ENCODE results near the gene ZMYM5.

GRCh38 chr13:18297368-18297800 is 884.2 kb downstream of the TUBA3C start:
- PRO-cap, 2 experiments: no peak in any of the 2 experiments

DNA sequence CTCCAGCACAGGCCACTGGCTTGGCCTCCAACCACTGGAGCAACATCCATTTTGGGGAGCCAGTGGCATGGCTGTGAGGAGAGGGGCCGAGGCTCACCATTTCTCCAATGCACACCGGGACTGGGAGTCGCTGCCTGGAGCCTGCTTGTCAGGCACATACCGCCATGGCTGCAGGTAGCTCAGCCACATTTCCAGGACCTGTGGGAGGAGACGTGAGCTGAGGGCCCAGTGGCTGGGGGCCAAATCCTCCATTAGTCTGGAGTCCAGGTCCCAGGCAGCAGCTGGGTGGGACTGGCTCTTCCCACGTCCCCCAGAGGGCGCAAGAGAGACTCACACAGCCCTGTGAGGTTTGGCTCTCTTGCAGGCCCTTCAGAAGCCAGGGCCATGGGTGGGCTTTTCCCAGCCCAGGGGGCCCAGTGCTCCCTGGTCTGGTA is 27.6 kb downstream of the TUBA3C start:
- PRO-cap, 2 experiments: no peak in any of the 2 experiments

GRCh38 chr13:19239423-19239828 is 57.8 kb upstream of the TUBA3C start:
- PRO-cap, 2 experiments: no peak in any of the 2 experiments

DNA sequence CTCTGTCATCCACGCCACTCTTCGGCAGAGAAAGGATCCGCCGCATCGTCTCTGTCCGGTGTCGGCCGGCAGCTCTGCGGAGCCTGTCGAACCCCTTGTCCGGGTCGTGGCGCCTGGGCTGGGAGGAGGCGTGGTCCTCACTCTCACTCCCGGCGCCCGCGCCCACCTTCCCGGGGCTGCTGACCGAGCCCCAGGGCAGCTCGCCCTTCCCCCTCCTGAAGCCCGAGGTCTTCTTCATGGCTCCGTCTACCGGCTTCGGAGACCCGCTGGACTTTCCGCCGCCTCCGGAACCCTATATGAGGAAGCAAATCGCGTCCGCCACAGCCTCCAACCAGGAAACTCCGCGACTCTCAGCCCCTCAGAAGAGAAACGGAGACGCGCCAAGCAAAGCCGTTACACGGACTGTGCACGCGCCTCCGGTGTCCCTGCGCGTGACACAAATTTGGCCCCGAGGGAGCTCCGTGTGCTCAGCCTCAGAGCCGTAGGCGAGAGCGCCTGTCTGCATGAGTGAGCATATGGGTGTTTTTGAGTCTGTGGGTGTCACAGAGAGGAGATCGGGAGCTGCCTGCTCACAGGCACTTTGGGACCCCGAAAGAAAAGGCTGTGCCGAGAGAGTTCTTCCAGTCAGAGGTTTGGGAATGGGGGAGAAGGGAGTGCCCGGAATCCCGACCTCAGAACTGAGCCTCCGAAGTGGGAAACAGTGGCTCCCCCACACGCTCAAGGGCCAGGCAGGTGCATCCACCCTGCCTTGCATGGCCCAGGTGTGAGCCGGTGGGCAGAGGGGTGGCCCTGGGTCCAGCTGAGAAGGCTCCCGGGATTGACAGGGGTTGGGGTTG is 163.2 kb upstream of the TUBA3C start:
- PRO-cap, 2 experiments: no peak in any of the 2 experiments

DNA sequence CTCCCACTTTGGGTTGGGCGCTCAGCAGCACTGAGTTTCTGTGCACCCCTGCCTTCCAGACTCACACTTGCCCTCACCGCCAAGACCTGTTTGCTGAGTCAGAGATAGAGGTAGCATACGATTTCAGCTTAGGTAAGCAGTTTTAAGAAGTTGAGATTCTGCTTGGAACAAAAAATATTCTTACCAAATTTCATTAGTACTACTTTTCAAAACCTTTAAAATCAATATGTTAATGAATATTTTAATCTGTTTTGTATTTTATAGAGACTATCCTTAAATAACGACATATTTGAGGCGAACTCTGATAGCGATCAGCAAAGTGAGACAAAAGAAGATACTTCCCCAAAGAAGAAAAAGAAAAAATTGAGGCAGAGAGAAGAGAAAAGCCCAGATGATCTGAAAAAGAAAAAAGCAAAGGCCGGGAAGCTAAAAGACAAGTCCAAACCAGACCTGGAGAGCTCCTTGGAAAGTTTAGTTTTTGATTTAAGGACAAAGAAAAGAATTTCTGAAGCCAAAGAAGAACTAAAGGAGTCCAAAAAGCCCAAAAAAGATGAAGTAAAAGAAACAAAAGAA is 12.8 kb downstream of the MPHOSPH8 start:
- PRO-cap, 2 experiments: no peak in any of the 2 experiments

GRCh38 chr13:19848722-19849083 is 14.7 kb downstream of the ZMYM5 start:
- PRO-cap, 2 experiments: no peak in any of the 2 experiments

- PRO-cap, 2 experiments: peak in 2 of 2 experiments; most common minus-strand start chr13:19863519 (in 2)
These were observed at the start of gene ZMYM5 for GRCh38 chr13:19863190-19863733. Gene ZMYM5 (minus strand): TSS chr13:19863649.

DNA sequence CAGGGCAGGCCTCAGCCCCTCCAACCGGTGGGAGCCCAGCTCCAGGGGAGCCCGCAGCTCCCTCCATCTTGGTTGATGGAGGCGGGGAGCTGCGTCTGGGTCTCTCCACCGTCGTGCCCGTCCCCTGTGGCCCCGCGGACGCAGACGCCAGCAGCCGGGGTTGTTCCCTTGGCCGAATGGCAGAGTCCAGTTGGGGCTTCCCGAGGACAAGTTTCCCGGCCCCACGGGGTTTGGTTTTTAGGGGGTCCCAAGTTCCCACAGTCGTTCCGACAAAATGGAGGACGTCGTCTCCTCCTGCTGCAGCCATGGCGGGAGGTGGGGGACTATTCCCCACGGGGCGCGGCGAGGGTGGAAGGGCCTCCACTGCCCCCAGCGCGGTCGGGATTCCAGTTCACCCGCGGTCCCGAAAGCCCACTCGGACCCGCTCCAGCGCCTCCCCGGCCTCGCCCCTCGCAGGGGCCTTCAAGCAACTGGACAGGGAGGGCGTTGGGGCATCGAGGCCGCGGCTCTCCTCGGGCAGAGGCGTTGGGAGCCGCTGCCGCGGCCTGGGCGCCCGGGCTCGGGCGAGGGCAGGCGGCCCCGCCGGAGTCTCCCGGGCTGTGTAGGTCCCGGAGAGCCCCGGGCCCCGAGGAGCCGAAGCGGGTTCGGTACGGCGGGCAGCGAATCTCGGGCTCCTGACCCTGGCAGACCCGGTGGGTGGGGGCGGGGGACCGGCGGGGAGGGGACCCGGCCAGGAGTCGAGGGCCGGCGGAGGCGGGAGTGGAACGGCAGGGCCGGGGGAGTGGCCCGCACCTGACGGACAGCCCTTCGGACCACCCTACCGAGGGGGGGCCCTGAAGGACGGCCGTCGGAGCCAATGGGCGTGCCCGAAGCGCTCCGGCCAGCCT is 517 bp upstream of the ZMYM2 start:
- PRO-cap, 2 experiments: peak in 2 of 2 experiments; most common plus-strand start position 66 of the sequence (in 2); most common minus-strand start position 70 of the sequence (in 2)

GRCh38 chr13:20065531-20065946 is 95.3 kb downstream of the GJA3 start:
- PRO-cap, 2 experiments: peak in 2 of 2 experiments; most common plus-strand start chr13:20065794 (in 2)

GRCh38 chr13:20461787-20462355 is 63.8 kb downstream of the CRYL1 start:
- PRO-cap, 2 experiments: no peak in any of the 2 experiments

- PRO-cap, 2 experiments: no peak in any of the 2 experiments
These were observed 20.4 kb upstream of the IFT88 start for GRCh38 chr13:20546576-20546966.

- PRO-cap, 2 experiments: no peak in any of the 2 experiments
These were observed 11.1 kb downstream of the IL17D start for GRCh38 chr13:20714491-20715123.

DNA sequence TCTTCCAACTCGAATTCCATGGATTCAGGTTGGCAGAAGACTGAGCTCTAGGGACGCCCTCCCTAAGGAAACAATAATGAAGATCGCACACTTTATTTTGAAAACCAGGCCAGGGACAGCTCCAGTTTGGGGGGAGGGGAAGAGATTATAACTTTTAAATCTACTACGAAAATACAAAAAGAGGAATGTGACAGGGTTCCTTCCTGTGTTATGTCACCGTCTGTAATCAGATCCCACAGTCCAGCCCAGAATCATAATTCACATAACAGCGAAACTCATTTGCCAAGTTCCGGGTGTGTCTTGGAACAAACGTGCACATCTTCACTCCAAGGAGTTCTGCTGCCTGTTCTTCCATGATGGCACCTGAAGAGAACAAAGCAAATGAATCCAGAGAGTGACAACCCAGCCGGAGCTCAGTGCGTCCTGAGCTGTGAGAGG is 25.4 kb downstream of the IL17D start:
- PRO-cap, 2 experiments: no peak in any of the 2 experiments

GRCh38 chr13:20939469-20940078 is 37.0 kb upstream of the XPO4 start:
- PRO-cap, 2 experiments: no peak in any of the 2 experiments

DNA sequence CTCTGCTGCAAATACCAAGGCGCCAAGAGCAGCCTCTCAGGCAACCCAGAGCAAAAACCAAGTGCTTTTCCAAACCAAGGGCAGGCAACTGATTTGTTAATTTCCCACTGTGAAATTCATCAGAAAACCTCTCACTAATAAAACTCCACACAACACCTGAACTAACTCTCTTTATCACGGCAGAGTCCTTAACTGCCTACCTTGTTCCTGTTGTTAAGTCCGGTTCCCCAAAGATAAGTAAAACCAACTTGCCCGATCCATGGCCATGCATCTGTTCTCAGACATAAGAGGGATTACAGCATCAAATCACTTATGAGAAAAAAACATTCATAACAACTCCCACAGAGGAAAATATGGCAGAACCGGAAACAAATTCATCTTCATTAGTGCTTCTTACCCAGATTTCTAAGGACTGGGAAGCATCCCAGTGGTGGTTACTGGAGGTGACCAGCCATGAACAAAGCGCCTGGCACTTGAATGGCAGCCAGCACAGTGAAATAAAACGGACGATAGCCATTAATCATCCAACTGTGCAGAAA is 44.6 kb downstream of the LATS2 start:
- PRO-cap, 2 experiments: no peak in any of the 2 experiments

DNA sequence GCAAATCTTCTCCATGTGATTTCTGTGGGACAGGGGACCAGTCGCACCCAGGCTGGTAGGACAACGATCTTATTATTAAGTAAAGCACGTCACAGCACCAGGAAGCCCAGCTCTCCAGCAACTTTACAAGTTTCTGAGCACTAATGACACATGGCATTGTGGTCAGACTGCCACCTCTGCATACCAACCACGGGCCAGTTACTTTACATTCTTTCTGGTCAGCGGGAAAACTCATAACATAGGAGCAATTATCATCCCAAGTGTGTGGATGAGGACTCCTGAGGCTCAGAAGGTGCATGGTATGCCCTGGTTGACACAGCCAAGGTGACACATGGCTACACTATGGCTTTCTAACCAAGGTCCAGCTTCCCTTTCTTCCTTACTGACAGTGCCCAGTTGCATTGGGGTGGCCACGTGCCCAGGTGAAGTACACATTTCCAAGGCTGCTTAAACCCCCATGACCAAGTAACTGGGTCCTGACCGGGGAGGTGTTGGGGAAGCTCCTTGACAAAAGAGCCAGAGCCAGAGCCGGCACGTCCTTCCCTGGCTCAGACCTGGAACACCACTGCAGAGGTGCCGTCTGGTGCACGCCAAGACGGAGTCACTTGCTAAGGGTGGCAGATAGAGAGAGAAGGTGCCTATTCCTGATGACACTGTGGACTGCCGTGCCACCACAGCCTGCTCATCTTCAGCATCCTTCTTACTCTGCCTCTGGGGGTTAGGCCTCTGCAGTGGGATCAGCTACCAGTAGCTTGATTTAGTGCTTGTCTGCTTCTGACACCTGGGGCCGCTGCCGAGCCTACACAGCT is 27.2 kb downstream of the LATS2 start:
- PRO-cap, 2 experiments: no peak in any of the 2 experiments

- PRO-cap, 2 experiments: no peak in any of the 2 experiments
These were observed 14.3 kb downstream of the LATS2 start for GRCh38 chr13:21047140-21047491.

DNA sequence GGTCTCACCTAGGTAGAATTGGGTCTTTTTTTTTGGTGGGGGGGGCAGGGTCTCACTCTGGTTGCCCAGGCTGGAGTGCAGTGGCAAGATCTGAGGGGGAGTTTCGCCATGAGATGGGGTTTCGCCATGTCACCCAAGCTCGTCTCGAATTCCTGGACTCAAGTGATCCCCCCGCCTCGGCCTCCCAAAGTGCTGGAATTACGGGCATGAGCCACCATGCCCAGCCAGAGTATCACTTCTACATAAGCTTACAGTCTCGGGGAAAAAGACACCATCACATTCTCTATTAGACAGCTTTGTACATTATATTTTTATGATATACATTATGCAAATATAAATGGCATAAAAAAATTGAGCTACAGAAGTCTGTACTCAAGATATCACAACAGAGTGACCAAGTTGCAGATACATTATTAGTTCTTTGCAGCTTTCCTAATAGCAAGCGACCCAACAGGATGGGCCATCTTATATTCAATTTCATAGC is 5.2 kb downstream of the LATS2 start:
- PRO-cap, 2 experiments: no peak in any of the 2 experiments

DNA sequence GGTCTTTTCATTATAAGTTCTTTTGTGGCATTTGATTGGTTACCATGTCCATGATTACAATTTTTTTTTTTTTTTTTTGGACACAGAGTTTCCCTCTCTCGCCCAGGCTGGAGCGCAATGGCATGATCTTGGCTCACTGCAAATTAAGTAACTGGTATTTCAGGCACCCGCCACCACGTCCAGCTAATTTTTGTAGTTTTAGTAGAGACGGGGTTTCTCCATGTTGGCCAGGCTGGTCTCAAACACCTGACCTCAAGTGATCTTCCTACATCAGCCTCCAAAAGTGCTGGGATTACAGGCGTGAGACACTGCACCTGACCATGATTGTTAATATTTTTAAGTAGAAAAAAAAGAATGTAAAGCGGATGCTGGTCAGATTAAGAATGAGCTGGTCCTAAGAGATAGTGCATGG is 37.8 kb downstream of the MRPL57 start:
- PRO-cap, 2 experiments: no peak in any of the 2 experiments

GRCh38 chr13:21318850-21319321 is 140.2 kb downstream of the ZDHHC20 start:
- PRO-cap, 2 experiments: no peak in any of the 2 experiments